Skin of body (tissue), 2 donors: ENCODE measurements around the gene PDZD2.

DNA sequence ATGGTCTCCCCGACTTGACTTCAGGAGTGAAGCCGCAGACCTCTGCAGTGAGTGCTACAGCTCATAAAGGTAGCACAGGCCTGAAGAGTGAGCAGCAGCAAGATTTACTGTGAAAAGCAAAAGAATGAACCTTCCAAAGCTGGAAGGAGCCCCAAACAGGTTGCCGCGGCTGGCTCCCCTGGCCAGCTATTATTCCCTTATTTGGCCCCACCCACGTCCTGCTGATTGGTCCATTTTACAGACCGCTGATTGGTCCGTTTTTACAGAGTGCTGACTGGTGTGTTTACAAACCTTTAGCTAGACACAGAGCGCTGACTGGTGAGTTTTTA, 624.9 kb upstream of the CDH18 start:
- RAMPAGE, long total RNA = no peak

DNA sequence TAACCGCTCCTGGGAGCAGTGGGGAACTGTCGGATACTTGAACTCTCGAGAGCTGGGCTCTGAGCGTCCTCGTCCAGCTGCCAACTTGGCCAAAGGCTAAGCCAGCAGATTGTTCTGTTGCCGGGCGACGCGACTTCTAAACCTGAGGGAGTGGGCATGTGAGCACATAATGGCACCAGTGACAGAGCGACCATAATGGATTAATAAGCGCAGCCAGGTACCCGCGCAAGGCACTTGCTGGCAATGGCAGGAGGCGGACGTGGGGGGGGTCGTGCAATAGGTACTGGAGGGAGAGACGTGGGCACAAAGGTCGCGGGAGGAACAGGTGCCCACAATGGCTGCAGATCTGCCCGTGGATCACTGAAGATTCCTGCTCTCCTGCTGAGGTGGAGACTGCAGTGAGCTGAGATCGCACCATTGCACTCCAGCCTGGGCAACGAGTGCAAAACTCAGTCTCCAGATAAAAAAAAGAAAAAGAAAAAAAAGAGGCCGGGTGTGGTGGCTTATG, 1368.6 kb downstream of the CDH12 start:
- RAMPAGE, long total RNA = no peak

GRCh38 chr5:26009765-26010064, 1028.7 kb downstream of the CDH9 start:
- RAMPAGE, long total RNA = no peak

DNA sequence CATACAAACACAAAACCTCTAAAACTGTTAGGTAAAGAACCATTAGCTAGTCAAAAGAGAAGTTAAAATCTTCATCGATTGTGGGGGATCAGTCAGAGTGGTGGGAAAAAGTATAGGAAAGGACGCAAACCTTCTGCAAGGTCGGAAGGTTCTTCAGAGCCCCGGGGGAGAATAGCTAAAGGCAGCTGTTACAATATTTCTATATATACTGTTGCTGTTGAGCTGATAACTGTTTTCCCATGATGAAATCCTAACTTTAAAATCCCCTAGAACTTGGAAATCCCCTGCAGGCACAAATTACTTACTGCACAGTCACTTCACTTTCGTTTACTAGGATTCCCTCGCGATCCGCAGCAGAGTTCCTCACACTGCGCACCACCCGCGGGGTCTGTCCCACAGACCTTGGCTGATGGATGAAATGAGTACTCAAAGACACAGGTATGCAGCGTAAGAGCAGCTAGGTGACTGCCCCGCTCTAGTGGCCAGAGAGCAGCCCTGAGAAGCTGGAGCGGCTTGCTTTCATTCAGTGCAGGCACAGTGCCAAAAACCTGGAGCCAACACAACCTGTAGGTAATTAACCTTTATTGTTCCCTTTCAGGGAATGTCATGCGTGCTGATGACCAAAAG, 191.4 kb downstream of the CDH9 start:
- RAMPAGE, long total RNA = no peak

DNA sequence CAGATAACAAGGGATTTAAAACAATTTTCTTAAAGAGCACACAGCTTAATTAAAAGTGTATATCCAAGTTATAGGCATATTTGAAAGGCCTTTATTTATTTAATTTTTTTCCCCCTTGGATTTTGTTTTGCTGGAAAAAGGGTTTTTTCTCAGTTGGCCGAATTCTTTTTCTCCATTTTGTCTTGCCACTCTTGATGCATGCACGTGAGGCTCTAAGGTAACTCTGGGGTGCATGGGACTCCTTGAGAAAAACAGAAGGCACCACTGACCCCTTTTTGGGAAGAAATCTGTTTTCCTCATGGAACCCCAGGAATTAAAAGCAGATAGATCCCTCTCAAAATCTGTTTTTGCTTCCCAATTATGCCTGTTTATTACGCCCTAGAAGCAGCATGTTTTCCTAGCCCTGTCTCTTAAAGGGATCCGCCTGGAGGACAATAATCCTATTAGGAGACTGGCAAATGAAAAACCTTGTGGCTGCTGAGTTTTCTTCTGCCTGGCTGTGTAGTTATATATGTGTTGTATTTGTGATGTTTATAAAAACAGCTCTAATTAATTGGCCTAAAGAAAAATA, 435.0 kb upstream of the CDH9 start:
- RAMPAGE, long total RNA = no peak

DNA sequence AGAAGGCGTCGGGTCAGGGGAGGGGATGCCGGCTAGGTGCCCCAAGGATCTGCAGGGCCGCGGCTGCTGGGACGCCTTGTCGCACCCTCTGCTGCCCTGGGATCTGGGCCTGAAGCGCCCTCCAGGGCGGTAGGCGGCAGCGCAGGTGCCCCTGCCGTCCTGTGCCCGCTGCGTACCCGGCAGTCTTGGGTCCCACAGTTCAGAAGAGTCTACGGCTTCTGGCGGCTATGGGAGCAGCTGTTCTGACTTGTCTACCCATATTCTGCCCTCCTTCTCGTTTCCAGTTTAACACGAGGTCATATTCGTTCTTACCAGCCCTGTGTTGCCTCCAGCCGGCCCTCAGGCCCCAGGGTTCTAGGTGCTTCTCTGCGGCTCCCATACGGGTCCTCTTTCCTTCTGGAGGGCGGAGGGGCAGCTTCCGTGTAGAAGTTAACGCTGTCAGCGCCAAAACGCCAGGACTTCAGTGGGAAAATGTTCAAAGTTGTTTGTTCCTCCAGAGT, 1771.9 kb upstream of the CDH9 start:
- RAMPAGE, long total RNA = no peak

DNA sequence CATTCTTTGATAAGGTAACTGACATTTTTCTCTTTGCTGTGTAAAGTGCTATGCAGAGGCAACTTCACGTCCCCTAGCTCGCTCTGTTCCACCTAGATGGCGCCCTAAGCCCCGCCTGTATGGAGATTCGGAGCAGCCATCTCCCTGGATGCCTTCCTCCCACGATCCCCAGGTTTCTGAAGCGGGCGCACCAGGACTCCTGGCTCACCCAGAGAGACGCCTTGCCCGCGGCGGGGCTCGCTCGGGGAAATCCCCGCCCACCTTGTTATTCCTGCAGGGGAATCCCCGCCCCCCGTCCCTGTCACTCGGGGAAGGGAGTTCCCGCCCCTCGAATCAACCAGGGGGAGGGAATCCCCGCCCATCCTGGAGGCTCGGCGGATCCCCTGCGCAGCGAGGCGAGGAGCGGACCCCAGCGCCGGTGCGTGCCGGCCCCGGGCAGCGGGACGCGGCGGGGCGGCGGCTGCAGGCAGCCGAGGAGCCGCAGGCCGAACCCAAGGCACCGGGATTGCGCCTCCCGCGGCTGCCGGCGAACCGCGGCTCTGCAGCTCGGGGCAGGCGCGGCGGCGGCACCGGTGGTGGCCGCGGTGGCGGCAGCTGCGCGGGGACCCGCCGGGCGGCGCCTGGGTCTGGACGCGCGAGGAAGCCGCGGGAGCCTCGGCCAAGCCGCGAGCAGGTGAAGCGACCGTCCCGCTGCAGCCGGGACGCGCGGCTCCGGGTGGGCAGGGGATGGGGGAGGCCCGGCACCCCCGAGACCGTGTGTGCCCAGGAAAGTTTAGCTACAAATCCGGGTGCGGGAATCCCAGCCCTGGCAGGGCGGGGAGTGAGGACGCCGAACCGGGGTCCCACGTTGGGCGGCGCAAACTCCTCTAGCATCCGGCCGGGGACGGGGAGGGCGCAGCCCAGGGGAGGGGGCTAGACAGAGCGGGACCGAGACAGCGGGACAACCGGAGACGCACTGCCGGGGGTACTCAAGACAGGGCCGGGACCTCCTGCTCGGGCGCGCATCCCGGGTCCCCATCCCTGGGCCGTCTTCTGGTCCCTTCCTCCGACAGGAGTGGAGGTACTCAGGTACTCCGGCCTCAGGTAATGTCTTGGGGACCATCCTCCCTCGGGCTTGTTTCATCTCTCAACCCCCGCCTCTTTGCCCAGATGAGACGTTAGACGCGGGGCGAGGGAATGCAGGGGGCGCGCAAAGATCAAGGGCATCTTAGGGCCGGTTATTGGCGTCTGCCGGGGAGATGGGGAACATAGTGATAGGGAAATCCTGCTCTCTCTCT, at the start of gene PDZD2:
Gene PDZD2 (plus strand): TSS at position 367 of the 1,277 bp plus-strand sequence.
- RAMPAGE, long total RNA = no peak

- RAMPAGE, long total RNA = no peak
These were observed 32.4 kb downstream of the PDZD2 start for GRCh38 chr5:31671342-31671684.

DNA sequence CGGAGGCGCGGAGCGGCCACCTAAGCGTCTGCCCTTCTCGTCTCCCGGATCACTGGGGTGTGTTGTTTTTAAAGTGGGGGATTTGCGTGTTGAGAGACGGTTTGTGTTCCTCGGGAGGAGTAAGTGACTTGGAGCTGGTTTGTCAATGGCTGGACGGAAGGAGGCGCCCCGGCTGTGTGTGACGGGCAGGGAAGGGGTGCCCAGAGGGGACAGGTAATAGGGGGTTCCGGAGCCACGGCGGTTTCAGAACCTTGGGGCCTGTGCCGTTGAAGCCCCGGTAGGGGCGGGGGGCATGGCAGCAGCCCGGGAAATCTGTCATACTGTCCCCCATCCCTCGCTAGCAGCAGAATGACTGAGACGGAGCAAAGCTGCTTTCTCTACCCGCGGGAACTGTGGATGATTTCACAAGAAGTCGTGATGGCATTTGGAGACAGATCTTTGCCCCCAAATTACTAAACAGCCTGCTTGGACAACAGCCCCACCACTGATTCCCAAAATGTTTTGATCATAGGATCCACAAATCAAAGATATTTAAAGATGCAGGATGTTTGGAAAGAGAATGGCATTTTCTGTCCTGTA, 216.4 kb downstream of the PDZD2 start:
- RAMPAGE, long total RNA = no peak

DNA sequence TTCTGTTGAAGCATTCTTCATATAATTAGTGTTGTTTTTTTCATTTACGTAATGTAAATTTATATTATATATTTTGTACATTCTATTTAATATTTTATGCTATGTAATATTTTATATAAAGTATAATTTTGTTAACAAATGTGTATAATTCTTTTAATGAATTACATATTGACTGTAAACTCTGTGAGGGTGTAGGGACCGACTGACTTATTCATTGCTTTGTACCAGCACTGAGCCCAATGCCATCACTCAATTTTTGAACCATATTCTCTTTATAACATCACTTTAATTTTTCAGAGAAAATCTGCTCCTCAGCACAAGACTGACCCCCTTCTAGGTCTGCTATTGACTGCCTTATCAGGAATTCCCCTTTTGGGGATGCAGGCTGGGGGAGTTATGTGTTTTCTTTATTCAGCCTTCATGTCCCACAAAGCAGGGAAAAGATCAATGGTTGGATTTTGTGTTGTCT, 213.3 kb downstream of the GOLPH3 start:
- RAMPAGE, long total RNA = no peak

- RAMPAGE, long total RNA = no peak
These were observed 75.0 kb downstream of the GOLPH3 start for GRCh38 chr5:32099009-32099611.

DNA sequence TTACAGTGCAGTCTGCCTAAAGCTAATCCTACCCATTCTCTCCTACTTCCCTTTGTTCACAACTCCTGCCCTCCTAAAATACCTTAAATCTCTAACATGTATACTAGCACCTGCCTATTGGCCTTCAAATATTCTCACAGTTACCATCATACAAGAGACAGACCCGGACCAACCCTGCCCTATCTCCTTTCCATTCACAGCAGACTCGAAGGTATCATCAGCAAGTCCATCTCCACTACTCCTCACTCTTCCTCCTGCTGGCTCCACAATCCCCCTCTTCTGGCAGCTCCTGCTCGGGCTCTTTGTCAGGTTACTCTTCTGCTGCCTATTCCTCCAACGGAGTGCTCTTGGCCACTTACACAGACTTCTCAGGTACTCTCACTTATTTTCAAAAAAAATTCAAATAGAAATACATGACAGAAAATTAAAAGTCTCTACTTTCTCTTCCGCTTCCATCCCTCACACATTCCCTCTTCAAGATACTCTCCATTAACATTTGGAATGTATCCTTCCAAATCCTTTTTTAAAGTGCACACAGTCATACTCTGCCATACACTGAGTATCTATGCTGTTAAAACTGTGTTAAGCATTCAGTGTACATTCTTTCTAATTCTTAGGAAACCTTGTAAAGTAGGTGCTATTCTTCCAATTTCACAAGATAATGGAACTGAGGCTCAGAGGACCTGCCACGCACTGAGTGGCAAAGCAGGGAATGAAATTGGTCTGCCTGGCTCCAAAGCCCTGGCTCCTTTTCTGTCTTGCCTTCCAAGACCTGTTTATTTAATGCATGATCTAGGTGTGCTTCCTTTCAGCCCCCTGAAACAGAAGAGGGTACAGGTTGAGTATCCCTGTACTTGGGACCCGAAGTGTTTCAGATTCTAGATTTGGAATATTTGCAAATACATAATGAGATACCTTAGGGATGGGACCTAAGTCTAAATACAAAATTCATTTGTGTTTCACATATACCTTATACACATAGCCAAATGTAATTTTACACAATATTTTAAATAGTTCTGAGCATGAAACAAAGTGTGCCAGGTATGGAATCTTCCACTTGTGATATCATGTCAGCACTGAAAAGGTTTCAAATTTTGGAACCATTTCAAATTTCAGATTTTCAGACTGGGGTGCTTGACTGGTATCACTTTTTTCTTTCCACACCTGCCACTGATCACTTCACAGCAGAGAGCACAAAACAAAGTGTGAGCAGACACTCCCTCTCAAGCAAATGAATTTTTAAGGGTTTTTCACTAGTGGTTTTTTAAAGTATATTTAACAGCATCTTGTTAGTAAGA, 15.3 kb downstream of the GOLPH3 start:
- RAMPAGE, long total RNA = no peak

DNA sequence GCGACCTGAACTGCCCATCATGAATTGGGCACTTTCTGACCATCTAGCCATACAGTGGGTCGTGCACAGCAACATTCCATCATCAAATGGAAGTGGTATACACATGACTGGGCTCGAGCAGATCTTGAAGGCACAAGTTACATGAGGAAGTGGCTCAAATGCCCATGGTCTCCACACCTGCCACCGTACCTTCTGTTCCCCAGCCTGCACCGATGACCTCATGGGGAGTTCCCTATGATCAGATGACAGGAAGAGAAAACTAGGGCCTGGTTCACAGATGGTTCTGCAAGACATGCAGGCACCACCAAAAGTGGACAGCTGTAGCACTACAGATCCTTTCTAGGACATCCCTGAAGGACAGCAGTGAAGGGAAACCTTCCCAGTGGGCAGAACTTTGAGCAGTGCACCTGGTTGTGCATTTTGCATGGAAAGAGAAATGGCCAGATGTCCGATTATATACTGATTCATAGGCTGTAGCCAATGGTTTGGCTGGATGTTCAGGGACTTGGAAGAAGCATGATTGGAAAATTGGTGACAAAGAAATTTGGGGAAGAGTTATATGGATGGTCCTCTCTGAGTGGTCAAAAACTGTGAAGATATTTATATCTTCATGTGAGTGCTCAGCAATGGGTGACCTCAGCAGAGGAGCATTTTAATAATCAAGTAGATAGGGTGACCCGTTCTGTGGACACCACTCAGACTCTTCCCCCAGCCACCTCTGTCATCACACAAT, 21.6 kb downstream of the MTMR12 start:
- RAMPAGE, long total RNA = no peak

- RAMPAGE, long total RNA = no peak
These were observed 9.2 kb downstream of the SUB1 start for GRCh38 chr5:32594575-32594991.

DNA sequence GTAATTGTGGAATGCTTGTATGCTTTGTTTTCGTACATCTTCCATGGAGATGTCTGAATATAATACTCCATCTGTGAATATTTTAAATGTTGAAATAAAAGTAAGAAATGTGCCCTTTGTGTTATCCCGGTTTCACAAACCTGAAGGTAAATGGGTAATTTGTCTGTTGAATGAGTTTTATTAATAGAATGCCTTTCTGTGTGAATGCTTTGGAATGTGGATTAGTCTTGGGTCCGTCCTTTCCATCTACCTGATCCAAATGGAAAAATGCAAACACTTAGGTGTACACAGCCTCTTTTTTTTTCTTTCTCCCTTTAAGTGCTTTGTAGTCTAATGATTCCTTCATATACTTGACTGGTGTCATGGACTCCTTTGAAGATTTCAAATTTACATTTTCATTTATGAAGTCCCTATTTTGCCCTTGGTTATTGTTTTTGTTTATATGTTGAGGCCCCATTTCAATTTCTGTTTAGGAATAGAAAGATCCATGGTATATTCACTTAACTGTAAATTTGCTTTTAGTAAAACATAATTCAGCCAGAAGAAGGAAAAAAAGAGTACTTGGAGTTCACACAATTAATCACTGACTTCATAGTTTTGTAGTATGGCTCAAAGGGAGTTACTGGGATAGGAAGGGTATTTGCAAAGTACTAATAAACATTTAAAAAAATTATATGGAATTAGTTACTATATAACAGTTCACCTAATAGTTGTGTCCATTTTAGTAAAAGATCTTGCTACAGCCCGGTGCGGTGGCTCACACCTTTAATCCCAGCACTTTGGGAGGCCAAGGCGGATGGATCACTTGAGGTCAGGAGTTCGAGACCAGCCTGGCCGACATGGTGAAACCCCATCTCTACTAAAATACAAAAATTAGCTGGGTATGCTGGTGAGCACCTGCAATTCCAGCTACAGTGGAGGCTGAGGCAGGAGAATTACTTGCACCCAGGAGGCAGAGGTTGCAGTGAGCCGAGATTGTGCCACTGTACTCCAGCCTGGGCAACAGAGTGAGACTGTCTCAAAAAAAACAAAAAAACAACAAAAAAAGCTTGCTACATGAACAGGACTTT, 18.9 kb downstream of the SUB1 start:
- RAMPAGE, long total RNA = no peak

DNA sequence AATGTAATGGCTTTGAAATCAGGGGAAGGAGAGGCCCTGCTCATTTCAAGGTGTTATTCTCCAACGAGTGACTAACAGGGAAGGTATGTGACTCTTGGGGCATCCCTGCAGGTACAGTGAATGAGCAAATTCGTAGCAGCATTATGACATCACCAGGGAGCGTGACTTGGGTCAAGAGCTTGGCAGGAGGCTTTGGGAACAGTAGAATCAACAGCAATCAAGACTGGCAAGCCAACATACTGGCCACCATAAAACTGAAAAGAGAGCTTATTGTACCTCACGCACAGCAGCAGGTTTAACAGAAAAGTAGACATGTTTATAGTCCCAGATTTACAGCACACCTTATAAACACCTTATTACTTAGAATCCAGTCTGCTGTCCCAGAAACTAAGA, 297.6 kb downstream of the NPR3 start:
- RAMPAGE, long total RNA = no peak

- RAMPAGE, long total RNA = no peak
These were observed 201.6 kb upstream of the TARS1 start for GRCh38 chr5:33239092-33239586.

DNA sequence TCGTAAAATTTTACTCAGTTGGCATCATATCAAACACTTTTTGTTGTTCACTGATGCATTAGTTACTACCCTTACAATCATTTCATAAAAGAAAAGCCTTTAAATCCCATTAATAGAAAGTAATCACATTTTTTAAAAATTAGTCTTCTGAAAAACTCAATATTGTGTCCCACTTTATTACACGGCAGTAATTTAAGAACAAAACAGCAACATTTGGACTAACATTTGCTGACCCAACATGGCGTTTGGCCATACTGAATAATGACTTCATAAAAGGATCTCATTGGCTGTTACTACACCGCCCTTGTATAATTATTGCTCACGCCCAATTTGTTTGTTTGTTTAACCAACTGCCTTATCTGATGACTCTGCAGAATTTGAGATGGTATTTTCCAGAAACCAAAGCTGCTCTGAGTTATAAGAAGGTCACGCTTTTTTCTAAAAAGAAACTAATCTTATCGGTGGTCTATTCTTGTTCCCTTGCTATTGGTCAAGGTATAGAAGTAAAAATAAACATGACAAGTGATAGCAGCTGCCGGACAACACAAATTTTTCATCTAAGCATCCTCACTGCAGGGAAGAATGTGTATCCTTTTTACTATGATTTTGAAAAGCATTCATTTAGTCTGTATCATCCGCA, 200.2 kb upstream of the TARS1 start:
- RAMPAGE, long total RNA = no peak

- RAMPAGE, long total RNA = no peak
These were observed 149.7 kb upstream of the TARS1 start for GRCh38 chr5:33291202-33291404.

GRCh38 chr5:33439774-33440256, 950 bp upstream of the TARS1 start:
- RAMPAGE, long total RNA = no peak